Aorta (tissue), 1 donor: ENCODE measurements around the genes IQCN and FKBP8.

DNA sequence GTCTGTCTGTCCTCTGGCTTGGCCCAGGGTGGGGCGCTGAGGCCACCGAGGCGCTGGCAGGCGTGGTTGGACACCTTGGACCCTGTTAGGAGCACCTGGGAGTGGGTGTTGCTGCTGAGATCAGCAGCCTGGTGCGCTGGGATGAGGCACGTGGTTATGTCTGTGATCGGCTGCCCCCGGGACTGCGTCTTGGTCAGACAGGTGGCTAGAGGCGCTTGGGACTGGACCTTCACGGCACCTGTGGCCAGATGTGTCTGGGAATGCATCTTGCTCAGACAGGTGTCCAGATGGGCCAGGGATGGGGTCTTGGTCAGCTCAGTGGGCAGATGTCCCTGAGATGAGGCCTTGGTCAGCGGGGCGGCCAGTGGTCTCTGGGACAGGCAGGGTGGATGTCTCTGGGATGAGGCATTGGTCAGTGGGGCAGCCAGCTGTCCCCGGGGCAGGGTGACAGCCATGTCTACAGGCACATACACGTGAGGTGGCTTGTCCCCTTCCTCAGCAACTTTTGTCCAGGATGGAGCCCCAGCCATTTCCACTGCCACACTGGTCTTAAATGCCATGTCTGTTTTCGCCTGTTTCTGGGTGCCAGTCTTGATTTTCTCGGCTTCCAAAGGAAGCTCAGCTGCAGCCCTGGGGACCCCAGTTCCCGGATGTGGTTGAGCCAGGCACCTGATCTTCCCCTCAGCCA is 9.0 kb downstream of the IQCN start:
- PRO-cap = no peak

GRCh38 chr19:18274325-18275334 is at the start of gene IQCN:
Gene IQCN, minus strand, starts transcription at chr19:18274452.
- PRO-cap = no peak

DNA sequence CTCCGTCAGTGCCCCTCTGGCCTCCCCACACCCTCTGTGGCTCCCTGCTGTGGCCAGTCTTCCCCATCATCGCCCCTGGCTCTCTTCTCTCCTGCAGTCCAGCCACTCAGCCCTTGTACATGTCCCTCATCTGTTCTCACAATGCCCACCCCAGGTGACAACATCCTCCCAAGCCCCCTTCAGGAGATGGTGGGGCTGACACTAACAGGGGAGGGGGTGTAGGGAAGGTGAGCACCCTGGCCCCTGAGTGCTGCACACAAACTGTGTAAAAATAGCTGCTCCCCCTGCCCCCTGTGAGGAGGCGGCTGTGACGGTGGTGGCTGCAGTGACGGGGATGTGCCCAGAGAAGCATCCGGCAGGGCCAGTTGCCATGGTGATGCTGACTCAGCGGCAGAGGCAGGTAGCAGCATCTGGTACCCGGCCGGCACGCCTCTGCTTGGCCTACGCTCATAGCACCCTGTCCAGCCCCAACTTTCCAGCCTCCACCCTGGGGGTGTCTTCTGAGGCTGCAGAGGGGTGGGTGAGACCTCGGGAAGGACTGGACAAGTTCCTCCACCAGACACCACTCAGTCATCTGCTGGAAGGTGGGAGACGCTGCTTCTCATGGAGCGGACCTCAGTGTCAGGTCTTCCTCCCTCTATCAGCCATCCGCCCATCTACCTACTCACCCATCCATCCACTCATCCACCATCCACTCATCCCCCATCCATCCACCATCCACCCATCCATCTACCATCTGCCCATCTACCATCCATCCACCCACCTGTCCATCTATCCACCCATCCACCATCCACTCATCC is 13.2 kb upstream of the JUND start:
- PRO-cap = no peak

- PRO-cap = no peak
These were observed 16.7 kb downstream of the LSM4 start for GRCh38 chr19:18306040-18306662.

DNA sequence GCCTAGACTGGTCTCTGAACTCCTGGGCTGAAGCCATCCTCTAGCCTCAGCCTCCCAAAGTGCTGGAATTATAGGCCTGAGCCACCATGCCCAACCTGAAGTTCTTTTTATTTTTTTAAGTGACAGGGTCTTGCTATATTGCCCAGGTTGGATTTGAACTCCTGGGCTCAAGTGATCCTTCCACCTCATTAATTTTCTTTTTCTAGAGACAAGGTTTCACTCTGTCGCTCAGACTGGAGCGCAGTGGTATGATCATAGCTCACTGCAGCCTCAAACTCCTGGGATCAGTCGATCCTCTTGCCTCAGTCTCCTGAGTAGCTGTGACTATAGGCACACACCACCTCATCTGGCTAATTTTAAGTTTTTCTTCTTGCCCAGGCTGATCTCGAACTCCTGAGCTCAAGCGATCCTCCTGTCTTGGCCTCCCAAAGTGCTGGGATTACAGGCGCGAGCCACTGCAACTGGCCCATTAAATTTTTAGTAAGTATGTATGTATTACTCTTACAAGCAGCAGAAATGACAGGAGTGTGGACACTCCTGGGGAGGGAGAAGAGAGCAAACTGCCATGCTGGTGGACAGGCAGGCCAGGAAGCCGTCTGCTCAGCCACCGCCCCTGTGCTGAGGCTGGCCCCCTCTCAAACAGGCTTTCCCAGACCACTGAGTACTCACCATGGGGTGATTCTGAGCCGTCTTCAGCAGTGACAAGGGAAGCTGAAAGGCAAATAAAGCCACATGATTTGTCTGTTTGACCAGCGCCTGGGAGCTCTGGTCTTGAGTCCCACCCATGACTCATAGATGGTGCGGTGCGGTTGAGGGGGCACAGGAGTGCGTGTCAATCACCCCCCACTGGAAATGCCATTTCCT is 7.3 kb downstream of the LSM4 start:
- PRO-cap = no peak

GRCh38 chr19:18320774-18321475 is 2.0 kb downstream of the LSM4 start:
- PRO-cap = no peak

- PRO-cap = no peak
These were observed 5.7 kb downstream of the PGPEP1 start for GRCh38 chr19:18346100-18346532.

- PRO-cap = no peak
These were observed 29.7 kb downstream of the ELL start for GRCh38 chr19:18491913-18492796.

GRCh38 chr19:18542663-18543349 is 567 bp downstream of the FKBP8 start:
- PRO-cap = no peak

DNA sequence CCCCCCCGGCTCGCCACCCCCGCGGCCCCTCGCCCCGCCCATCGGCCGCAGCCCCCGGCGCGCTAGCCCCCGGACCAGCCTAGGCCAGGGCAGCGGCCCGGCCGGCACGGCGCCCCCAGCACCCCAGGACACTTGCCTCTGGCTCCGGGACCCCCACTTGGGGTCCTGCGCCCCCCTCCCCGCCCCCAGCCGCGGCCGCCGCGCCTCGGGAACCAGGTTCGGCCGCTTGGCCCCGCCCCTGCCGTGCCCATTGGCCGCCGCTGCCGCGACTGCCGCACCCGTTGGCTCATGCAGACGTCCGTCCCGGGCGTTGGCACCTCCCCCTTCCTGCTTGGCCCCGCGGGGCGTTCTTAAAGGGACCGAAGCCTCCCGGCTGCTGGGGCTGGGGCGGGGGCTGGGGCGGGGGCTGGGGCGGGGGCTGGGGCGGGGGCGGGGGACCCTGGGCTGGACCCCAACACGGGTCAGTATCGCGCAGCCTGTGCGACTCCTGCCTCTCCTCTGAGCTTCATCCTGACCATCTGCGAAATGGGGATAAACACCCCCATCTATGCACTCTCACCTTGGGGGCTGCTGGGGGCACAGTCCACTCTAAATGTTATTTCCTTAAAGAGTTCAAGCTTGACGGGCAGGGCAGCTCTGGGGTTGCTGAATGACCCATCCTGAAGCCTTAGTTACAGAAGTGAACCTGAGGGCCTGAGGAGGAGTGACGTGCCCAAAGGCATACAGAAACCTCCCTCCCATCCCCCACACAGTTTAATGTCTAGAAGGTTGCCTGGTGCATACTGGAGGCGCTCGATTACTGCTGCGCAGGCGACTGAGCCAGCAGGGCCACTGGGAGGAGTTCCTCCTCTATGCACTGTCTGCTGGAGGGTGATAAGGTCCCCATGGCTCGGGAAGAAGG is at the start of gene FKBP8:
Gene FKBP8, minus strand, starts transcription at position 224 of the 901 bp plus-strand sequence.
- PRO-cap = unidirectional peak, minus-strand start at position 213 of the sequence

DNA sequence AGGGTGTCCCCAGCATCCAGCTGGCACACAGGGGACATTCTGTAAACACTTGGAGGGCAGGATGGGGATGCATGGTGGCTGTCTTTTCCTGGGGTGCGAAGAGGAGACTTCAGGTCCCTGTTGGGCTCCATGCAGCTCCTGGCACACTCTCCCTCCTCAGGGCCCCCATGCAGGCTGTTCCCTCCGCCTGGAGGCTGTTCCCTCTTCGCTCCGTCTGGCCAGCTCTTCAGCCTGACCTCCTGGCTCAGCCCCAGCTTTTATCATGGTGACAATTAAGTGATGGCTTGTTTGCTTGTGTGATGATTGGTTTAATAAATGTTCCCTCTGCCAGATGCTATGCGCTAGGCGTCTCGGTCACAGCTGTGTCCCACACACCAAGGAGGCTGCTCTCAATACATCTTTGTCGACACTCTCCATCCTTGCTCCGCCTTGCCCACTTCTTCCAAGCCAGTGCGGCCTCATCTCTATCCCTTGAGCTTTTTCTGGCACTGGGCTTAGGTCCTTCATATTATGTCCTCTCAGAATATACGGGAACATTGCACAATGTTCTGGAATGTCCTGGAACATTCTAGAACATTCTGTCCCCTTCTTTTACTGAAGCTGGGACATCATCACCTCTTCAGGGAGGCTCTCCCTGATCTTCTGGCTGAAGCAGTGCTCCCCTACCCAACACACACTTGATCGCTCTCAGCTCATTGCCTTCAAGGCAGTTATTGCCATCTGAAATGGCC is 7.2 kb upstream of the KLHL26 start:
- PRO-cap = no peak

GRCh38 chr19:18852859-18853677 is 21.3 kb downstream of the UPF1 start:
- PRO-cap = no peak

GRCh38 chr19:18903846-18904666 is 8.1 kb upstream of the CERS1 start:
- PRO-cap = unidirectional peak, minus-strand start at chr19:18904569

GRCh38 chr19:18920191-18920513 is 637 bp downstream of the DDX49 start:
- PRO-cap = no peak

DNA sequence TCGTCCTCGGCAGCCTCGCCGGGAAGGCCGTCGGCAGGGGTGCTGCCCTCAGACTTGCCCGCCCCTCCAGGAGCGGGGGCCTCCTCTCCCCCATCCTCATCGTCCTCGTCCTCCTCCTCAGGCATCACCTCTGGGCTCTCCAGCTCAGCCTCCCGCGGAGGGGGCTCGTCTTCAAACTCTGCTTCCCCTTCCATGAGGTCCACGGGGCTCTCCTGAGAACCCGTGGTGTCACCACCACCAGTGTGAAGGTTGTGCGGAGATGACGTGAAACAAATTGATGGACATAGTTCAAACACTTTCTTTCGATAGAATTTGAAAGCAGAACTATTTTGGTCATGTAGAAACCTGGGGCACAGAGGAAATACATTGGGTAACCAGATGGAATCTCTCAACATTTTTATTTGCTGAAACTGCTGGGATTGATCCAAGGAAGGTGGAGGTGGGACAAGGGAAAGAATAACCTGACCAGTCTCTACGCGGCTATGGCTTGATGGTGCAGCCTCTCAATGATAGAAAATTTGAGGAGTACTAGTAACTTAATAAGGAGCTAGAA is 28.9 kb downstream of the SUGP2 start:
- PRO-cap = no peak

DNA sequence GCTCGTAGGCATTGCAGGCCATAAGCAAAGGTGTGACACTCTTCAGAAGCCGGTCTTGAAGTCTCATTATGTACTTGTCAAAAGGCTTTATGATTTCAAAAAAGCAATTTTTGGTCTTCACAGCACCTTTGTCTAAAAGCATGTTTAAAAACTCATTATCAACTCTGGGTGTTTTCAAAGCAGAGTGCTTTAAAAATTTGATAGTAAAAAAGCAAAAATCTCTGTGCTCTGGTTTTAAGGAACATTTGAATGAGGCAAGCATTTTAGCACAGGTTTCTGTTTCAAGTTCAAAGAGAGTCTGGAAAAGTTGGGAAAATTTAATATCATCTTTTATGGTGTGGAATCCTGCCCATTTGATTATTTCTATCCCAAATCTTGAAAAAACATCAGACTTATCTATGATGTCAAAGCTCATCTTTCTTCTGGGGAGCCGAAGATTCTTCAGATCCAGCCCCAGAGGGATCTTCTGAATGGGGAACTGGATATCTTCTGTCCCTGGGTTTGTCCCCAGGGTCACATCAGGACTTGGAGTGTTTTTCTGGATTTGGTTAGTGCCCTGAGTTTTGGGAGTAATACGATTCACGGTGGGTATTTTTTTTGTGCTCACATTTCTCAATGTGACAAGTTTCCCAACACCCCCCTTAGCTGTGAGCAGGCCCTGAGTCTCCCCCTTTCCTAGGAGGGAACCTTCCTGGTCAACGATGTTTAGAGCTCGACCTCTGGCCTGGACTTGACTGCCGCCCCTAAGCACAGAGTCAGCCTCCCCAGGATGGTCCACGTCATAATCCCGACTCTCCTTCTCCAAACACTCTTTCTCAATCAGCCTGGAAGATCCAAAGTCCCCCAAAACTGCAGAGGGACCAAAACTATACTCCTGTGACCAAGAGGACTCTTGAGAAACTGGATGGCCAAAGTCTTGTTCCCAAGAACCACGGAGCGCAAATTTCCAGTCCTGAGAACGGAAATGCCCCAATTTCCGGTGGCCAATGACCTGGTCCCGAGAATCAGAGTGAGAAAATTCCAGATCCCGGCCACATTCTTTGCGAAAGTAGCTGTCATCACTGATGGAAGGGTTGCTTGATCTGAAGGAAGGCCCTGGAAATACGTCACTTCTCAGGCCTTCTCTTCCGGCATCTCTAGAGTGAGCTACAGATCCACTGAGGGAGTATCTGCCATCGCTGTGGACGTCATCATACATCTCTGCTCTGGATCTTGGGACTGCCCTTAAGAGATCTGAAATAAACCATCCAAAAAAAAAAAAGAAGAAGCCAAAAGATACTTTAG is 7.9 kb downstream of the SUGP2 start:
- PRO-cap = no peak

DNA sequence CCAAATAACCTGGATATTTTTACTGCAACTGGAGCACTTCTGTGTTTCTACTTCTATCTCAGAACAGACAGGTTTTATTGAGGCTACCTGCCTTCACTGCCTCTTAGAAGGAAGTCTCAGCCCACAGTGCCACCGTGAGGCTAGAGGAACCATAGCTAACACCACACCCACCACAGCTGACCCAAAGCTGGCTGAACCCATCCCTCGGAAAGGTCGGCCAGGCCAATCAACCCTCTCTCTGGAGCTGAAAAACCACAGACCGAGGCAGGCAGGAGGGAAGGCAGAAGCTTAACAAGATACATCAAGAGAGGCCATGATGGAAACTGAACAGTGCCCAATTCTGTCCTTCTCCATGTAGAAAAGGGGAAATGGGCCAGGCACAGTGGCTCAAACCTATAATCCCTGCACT is 6.7 kb downstream of the SUGP2 start:
- PRO-cap = no peak

- PRO-cap = no peak
These were observed 3.8 kb upstream of the SLC25A42 start for GRCh38 chr19:19060047-19060437.

GRCh38 chr19:19063009-19063314 is 832 bp upstream of the SLC25A42 start:
- PRO-cap = no peak

- PRO-cap = no peak
These were observed 32.9 kb downstream of the TMEM161A start for GRCh38 chr19:19105013-19106149.